AG04449 (cell line): ENCODE data around the genes GSG1 and H2AJ.

GRCh38 chr12:13098465-13099022, 4.9 kb downstream of the GSG1 start:
- RRBS = no CpG with 5 or more reads among the region's 5 CpGs

DNA sequence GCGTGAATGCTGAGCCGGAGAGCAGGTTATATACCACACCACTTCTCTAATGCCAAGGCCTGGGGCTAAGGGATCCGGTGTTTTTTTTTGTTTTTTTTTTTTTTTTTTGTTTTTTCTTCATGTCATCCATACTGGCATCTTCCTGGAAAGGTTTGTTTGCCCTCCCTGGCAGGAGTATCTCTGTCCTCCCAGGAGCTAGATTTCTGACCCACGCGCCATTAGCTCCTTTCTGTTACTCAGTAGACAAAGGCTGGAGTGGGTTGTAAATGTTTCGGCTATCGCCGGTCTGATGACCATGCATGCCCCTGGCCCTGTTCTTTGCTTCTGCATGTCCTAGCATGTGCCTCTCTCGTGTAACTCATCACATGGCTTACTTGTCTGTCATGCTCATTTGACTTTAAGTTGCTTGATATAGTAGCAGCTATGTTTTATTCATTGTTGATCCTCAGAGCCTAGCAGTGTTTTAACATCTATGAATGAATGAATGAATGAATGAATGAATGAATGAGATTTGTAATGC, 3.7 kb downstream of the GSG1 start:
- RRBS = 57% methylated on average over 1 of the region's 9 CpGs

GRCh38 chr12:13101932-13102419, 1.5 kb downstream of the GSG1 start:
- RRBS = no CpG with 5 or more reads among the region's 7 CpGs

DNA sequence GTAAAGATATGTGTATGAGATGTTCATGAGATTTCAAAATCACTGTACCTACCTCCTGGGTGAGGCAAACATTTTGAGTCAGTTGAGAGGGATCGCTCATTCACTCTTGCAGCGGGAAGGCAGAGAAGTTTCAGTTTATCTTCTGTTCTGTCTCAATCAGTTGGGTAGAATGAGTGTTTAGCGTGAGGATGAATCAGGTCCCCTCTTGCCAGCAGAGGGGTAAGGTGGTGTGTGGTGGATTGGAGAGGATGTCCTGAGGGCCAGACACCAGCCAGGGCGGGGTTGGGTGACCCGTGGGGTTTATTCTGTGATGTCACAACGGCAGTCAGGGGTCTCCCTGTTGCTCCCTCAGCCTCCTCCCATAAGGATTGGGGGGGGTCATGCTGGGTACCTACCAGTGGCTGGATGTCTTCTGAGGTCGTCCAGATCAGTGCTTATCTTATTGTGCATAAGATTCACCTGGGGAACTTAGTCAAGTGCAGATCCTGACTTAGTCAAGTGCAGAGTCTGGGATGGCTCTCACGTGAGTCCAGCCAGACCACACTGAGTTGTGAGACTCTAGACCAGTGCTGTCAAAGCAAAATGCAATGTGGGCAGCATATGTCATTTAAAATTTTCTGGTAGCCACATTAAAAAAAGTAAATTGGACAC, at the start of gene GSG1:
Gene GSG1, minus strand, starts transcription at position 255 of the 651 bp plus-strand sequence.
- RRBS = no CpG with 5 or more reads among the region's 8 CpGs

DNA sequence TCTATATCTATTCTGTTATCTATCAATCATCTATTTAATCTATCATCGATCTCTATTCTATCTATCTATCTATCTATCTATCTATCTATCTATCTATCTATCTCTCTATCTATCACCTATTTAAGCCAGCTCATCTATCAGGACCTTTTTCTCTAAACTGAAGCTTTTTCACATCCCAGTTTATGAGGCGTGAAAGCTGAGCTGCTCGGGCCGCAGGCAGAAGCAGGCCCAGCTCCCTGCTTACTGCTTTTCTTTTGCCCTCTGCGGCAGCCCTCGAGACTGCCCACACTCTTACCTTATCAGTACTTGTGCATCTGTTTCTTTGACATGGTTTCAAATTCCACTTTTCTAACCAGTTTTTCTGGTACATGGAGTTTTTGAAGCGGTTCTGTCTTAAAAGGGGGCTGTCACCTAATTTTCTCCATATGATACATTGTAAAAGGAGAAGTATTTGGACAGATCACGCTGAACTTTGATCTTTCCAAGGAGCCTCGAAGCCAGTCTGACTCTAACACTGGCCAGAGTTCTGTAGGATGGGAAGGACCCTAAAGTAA, 44.5 kb upstream of the GSG1 start:
- RRBS = no CpG with 5 or more reads among the region's 9 CpGs

DNA sequence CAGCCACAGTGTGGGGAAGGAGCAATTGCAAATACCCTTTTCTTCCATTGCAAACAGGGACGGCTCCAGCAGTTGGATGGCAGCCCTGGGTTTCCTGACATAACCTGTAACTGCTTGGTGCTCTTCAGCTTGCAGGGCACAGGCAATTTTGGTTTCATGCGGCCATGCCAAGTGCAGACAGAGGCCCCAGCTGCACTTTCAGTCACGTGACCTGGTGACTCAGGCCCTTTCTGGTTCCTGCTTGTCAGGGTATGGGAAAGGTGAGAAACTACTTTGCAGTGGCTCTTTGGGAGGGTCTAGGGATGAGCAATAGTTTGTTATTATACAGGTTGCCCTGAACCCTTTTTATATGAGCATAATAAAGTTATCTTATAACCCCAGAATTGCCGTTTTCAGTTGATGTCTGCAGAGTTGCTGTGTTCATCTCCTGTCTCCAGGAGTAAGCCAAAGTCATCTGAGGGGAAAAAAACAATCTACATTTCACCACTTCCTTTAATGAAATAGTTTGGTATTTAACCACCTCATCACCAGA, 31.0 kb upstream of the EMP1 start:
- RRBS = no CpG with 5 or more reads among the region's 4 CpGs

DNA sequence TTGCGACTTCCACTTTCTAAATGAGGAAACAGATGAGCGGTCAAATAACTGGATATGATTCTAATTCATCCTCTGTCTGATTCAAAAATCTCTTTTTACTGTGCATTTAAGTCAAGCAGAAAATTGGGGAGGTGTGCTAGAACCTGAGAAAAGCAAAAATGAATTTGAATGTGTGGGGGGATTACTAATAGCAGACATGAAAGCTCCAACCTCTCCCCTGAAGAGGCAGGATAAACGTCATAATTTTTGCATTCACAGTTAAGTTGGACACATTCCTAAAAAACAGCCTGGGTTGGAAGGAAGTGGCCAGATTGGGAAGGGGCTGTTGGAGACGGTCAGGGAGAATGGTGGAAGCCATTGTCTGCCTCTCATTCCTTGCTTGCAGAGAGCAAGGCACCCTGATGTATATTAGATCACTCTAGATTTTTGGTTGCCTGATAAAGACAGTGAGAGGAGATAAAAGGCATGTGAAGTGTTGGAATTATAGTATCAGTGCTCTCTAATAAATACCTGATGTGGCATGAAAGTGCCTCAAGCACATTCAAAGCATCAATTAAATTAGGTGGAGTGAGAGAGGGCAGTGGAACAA, 13.2 kb downstream of the EMP1 start:
- RRBS = no CpG with 5 or more reads among the region's 4 CpGs

- RRBS = no CpG with 5 or more reads among the region's 1 CpG
Observed at GRCh38 chr12:13386525-13387018, 190.0 kb downstream of the EMP1 start.

DNA sequence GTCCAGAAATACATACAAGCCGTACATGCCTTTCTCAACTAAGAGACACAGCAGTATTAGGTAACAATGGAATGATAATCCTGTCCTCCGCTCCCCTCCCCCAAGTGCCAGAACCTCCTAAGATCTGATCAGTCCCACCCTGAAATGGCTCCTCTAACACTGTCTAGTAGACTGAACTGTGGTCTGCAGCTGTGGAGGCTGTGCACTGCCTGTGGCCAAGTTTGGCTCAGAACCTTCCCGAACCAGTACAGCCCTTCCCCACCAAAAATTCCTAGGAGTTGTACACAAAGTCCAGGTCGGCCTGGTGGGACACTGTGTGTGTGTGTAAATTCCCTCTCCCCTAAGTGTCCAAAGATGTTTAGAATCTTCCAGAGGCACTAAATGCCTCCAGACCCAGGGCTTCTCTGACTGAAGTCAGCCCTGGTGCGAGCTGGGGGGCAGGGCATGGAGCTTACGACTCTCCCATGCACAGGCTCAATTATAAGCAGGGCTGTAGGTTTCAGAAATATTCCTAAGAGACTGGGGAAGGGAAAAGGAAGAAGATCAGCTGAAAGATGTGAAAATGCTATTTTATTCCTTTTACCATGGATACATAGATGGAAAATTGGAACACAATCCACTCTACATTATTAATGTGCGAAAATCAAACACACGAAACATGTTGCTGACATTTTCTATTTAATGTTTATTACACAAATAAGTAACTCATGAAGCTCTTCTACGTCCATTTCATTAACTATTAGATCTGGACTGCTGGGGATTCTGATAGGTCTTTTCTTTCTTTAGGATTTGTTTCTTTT, 106.9 kb upstream of the ATF7IP start:
- RRBS = no CpG with 5 or more reads among the region's 9 CpGs

GRCh38 chr12:14395956-14396733, 30.7 kb downstream of the ATF7IP start:
- RRBS = no CpG with 5 or more reads among the region's 3 CpGs

GRCh38 chr12:14417698-14418282, 52.3 kb downstream of the ATF7IP start:
- RRBS = no CpG with 5 or more reads among the region's 3 CpGs

DNA sequence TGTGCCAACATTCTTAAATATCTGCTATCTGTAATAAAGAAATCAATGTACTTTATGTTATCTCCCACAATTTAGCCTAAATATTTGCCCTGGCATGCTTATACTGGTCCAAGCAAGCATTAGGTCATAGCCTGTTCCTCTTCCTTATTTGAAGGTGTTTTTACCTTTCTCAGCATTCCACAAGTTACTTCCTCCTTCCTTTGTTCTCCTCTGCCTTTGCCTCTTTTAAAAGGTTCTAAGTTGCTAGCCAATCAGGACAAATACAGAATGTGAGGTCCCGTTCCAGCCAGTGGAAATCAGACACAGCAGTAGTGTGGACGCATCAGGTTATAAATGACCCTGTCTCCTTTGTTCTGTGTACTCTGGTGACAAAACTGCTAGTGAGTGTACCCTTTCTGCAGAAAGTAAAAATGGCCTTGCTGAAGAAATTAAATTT, 5.0 kb downstream of the H4C16 start:
- RRBS = no CpG with 5 or more reads among the region's 2 CpGs

GRCh38 chr12:14774099-14775074, at the start of gene H2AJ:
Gene H2AJ (plus strand): TSS chr12:14774405.
- RRBS = 2% methylated on average over 21 of the region's 80 CpGs

DNA sequence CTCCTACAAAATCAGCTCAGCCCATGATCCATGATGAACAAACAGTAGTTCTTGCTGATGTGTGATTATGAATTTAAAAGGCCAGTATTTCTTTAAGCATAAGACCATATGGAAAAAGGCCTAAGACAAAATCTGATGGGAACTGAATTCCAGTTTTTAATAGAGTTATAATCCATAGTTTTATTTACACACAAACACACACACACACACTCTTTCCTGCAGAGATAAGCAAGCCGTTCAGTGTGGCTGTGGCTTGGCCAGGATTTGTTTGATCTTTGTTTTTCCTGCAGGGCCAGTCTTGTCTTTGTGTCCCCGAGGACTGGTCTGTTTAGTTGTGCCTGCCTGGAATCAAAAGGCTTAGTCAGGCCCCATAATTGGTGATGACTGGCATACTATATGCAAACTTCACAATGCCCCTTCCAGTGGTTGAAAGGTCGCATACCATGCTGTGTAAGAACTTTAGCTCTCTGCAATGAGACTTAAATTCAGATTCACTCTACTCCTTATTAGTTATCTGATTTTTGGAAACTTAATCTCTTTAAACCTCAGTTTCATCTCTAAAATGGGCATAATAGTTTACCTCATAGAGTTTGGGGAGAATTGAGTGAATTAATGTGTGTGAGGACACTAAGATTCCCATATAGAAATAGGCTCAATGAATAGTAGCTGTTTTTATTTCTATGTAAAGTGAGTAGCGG, 3.1 kb downstream of the H2AJ start:
- RRBS = no CpG with 5 or more reads among the region's 4 CpGs

DNA sequence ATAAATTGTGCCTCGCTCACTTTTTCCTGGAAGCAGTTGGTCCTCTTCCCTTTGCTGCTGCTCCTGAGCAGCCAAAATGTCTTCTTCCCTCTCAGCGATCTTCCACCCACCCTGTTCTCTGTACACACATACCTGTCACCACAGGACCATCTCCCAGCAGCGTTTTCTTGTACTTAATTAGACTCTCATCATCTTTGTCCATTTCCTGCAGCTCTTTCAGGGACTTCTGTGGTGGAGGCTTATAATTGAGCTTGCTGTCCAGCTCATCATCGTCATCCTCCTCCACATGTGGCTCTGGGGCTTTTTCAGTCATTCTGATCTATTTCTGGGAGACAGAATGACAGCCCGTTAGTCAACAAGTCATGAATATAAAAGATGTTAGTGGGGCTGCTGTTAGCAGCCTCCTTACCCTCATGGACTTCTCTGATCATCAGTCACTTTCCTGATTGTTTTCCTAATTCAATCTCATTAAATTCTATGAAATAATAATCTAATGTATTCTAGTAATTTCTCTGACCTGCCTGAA, 10.9 kb downstream of the ARHGDIB start:
- RRBS = no CpG with 5 or more reads among the region's 5 CpGs

DNA sequence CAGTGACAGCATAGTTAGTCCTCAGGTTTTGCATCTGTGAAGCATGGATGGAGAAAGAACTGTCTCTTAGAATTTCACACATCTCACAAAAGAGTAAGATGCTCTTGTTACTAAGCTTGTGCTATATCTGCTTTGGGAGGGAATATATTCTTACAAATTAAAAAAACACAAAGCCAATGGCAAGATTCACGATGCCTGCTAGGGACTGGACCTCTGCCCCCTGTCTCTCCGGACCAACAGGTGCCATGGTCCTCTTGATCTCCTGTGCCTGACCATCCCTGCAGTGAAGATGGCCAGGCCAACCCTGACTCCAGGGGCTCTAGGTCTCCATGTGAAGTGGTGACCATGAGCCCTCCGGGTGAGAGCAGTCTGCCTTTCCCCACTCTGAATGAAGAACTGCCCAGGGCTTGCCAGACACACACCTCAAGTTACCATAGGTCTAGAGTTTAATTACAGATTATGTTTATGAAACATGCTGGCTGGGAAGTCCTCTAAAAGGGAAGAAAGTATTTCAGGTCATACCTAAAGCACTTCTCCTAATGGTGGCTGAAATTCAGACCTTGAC, 1.5 kb downstream of the ARHGDIB start:
- RRBS = no CpG with 5 or more reads among the region's 3 CpGs

GRCh38 chr12:14980956-14981481, 8.2 kb downstream of the PDE6H start:
- RRBS = no CpG with 5 or more reads among the region's 4 CpGs

- RRBS = no CpG with 5 or more reads among the region's 11 CpGs
Observed at GRCh38 chr12:15162938-15164019, 57.9 kb downstream of the RERG start.

DNA sequence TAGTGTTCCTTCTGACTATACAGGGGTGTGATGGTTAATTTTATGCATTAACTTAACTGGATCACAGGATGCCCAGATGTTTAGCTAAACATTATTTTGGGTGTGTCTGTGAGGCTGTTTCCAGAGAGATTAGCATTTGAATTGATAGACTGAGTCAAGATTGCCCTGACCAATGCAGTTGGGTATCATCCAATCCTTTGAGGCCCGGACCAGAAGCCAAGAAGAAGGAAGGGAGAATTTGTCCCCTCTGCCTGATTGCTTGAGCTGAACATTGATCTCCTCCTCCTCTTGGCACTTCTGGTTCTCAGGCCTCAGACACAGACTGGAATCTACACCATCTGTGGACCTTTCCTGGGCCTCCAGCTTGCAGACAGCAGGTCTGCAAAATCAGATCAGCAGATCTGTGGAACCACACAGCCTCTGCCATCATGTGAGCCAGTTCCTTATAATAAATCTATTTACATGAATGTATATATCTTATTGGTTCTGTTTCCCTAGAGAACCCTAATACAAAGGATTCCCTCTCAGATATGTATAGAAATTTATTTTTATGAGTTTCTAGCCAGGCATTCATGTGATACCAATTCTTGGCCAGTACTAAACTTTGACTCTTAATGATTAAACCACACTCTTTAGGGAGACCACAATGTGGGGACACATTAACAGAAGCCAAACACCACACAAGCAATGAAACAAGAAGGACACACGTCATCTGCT, 51.9 kb downstream of the RERG start:
- RRBS = no CpG with 5 or more reads among the region's 2 CpGs